Hair follicle dermal papilla cell (primary cell): ENCODE data around the gene DNAJB13.

DNA sequence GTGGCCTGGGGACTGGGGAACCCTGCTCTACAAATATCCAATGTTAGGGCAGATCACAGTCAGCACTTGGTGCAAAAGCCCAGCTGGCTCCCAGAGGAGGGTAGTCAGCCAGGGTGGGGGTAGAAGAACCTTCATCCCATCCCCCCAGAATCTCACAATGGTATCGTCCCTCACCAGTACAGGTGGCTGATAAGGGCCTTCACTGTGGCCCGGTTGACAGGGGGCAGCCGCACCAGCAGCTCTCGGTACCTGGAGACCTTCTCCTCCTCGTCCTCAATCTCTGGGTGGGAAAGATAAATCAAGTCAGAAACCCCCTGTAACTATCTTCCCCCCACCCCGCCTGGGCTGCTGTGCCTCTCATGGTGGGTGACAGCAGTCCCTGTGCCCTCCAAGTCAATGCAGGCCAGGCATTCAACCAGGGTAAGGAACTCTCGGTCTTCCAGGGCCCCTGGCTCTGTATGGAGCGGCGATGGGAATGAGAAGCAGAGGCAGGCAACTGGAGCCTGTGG lies 22.2 kb upstream of the PDE2A start:
- CAGE, long polyA plus RNA = no peak

GRCh38 chr11:72705994-72706860 lies 32.0 kb upstream of the PDE2A start:
- CAGE, long polyA plus RNA = no peak

- CAGE, long polyA plus RNA = no peak
Observed at GRCh38 chr11:72712136-72712912, 38.1 kb upstream of the PDE2A start.

DNA sequence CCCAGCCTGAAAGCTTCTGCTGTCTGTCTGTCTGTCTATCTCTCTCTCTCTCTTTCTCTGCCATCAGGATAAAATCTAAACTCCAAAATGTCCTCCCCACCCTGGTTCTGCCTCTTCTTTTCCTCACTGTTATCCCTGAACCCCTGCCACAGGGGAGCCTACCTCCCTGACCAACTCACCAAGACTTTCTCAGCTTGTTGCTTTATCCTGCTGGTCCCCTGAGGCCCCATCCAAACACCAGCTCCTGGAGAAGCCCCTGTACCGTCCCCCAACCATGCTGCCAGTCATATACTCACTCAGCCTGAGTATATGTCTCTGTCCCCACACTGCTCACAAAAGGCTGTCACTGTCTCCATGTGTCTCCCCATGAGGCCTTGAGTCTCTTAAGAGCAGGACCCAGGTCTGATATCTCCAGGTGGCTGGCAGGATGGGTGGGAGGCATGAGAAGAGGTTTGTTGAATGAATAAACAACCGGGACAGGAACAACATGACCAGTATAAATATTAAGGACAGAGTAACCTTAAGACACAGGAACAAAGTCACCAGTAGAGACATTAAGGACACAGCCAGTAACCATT lies 20.5 kb upstream of the ARAP1 start:
- CAGE, long polyA plus RNA = no peak

DNA sequence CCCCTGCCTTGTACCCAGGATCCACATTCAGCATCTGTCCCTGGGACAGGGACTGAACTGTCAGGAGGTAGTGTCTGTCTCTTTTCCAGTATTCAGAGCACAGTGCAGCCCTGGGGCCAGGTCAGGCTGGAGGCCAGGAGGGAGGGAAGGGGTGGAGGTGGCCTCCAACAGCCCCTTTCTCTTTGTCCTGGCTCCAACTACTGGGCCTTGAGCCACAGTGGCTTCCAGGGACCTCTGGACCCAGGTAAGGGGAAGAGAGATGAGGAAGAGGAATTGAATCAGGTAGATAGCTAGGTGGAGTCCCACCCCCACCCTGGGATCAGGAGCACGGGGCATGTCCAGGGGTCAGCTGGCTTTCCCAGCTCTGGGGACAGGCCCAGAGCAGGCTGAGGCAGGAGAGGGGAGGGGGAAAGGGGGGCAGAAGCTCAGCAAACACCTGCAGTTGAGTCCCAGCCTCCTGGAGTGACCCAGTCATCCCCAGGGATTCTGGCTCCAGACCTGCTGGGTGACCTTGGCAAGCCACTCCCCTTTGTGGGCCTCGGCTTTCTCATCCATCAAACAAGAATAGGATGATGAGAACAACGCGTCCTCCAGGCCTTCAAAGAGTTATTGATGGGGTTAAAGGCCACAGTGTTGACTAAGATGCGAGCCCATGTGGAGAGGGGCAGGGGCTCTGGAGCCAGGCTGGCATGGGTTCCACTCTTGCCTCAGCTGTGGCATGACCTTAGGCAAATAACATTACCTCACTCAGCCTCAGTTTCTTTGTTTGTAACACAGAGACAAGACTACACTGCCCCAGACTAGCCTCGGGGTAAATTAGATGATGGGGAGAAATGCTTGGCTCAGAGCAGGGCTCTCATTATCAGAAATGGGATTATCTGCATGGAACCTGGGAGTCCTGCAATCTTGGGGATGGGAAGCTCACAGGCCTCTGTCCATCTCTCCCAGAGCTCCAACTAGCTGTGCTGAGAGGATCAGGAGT lies 16.0 kb downstream of the STARD10 start:
- CAGE, long polyA plus RNA = no peak

GRCh38 chr11:72780913-72781430 lies 12.9 kb downstream of the STARD10 start:
- CAGE, long polyA plus RNA = no peak

GRCh38 chr11:72787027-72788146 lies 6.5 kb downstream of the STARD10 start:
- CAGE, long polyA plus RNA = no peak

DNA sequence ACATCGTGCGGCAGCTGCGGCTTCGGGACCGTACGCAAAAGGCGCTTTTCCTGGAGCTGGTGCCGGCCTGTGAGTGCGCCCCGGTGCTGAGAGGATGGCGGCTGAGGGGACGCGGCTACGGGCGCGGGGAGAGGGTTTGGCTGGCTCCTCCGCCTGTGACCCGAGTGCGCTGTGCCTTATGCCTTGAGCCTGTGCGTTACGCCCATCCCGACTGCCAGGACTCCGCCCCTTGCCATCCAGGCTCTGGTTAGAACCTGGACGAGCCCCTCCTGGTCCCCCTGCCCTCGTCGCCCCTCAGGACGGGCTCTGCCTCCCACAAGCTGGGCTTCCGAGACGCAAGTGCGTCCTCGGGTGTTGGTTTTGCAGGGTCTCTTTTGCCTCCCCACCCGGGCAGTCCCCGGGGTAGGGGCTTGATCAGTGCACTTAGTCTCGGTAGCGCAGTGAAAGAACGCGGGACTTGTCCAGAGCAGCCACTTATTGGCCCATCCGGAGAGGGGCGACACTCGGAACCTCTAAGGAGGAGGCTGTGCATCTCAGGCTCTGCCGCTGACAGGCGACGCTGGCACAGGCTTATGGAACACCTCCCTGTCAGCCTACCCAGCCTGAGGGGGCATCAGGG lies 393 bp downstream of the ATG16L2 start:
- CAGE, long polyA plus RNA = no peak

DNA sequence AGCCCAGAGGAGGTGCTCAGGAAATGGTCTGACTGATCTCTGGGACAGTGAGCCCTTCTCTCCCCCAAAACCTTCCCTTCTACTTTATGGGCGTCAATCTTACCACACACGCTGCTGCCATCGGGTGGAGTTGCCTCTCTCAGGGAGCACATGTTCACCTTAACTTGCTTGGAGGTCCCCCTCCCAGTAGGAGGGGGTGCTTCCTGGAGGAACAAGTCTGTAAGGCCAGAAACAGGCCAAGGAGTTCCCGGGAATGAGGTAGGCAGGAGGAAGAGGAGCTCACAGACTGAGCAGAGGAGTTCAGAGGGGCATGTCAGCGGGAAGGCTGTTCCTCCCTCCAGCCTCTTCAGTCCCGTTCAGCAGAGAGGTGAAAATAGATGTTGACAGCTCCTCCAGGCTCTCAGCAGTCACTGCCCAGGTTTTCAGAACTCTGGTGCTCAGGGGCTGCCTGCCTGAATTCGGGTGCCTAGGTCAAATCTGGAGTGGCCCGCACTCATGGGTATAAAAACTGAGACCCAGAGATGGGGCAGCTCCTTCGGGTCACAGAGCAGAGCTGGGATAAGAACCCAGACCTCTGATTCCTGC lies 18.1 kb downstream of the ATG16L2 start:
- CAGE, long polyA plus RNA = no peak

GRCh38 chr11:73173570-73174452 lies 31.7 kb upstream of the FCHSD2 start:
- CAGE, long polyA plus RNA = no peak

GRCh38 chr11:73367983-73368716 lies 8.0 kb upstream of the RELT start:
- CAGE, long polyA plus RNA = no peak

DNA sequence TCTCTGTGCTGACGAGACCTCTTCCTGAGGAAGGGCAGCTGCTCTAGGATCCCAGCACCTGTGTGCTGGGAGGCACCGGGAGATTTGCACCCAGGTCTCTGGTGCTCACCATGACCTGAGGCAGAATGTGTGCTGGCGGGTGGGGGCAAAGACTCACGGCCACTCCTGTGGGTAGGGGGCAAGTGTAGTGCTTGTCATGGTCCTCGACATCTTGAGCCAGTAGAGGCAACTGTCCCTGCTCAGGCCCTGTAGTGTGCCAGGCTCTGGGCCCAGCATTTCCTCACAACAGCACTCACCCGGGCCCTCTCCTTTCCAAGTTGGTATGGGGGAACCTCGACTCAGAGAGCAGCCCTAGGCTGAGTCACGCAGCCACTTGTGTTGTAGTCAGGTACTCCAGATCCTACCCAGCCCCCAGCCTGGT lies 4.0 kb downstream of the RELT start:
- CAGE, long polyA plus RNA = no peak

DNA sequence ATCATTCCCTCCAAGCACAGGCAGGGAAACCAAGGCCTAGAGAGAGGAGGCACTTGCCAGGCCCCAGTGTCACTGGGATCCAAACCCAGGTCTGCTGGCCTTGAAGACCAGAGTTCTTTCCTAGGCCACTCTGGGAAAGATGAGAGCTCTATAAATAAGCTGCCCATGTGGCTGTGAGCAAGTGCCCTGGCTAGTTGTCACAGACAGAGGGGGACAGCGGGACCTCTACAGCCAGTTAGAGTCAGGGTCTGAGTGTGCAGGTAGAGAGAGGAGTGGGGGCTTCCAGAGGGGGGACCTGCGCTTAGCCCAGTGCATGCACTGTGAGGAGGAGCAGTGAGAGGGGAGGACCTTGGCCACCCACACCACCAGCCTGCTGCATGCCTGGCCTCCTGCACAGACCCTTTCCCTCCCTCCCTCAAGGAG lies 4.9 kb downstream of the RELT start:
- CAGE, long polyA plus RNA = no peak

DNA sequence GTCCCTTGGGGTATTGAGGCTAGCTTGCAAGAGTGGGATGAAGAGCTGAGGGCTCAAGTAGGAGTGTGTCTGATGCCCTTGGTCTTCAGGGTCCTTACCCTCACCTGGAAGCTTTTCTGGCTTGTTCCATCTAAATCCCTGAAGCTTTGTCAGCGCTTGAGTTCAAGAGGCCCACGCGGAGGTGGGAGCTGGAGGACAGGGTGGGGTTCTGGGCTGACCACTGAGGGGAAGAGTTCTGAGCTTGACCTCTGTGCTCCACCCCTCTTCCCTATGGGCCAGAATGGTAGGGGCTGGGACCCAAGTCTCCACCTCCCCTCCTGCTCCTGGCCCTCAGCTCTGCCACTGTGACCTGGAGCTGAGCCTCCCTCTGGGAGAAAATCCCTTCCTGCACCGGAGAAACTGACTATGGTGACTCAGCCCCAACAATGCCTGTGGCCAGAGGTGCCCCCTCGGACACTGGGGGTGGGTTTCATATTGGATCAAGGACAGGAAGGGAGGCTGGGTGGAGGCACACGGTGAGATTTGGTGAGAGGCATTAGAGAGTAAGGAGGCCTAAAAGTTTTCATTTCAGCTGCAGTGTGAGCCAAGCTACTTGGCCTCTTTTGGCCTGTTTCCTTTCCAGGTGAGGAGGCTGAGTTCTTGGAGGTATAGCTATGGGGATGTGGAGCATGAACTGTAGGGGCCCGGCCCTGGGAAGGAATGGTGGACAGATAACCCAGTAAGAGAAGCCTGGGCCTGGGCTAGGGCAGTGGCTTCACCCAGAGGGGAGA lies 23.0 kb downstream of the RELT start:
- CAGE, long polyA plus RNA = no peak

DNA sequence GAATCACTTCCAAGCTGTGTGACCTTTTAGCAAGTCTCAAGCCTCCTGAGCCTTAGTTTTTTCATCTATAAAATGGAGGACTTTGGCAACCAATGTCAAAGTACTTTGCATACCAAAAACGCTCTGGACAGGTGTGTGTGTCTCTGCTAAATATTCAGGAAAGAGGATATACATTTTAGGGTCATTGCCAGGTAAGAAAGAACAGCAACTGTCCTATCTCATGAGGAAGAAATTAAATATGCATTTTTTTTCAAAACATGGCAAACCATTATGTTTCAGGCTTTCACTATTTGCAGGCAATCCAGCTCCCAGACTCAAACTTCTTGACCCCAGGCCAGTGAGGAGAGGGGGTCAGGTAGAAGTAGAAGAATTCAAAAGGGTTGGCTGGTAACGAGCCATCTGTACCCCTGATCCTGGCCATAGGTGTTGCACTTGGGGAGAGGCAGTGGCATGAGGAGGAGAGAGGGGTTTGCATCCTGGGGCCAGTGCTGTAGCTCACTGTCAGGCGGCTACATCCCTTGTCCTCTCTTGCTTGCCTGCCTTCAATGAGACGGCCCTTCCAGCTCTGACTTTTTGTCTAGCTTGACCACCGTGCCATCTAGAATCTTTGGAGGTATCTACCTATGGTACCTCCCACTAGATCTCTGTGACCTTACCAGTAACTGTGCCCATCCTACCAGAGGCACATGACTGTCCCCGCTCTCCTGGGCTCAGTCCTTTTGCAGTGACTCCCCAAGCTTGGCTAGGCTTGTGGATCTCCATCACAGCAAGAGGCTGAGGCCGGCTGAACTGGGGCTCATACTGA lies 27.0 kb downstream of the RELT start:
- CAGE, long polyA plus RNA = no peak

DNA sequence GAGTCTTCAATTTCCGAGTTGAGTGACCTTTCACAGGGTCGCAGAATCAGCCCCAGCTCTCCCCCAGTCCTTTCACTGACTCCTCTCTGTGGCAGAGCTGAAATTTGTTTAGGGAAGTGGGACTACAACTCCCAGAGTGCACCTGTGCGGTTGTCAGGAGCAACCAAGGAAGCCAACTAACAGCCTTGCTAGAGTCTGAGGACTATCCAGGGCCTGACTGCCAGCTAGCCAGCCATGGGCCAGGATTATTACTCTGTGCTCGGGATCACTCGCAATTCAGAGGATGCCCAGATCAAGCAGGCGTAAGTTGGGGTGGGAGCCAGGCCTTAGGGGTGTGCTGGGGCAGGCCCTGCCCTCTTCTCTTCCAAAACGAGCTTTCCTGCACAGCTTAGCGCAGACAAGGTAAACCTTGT lies at the start of gene DNAJB13:
DNAJB13 (plus strand) TSS at position 191 of the 413 bp plus-strand sequence.
- CAGE, long polyA plus RNA = no peak

- CAGE, long polyA plus RNA = no peak
Observed at GRCh38 chr11:73951715-73952487, 1.1 kb downstream of the DNAJB13 start.

GRCh38 chr11:73956032-73956536 lies 5.3 kb downstream of the DNAJB13 start:
- CAGE, long polyA plus RNA = no peak

GRCh38 chr11:73976065-73976494 lies 6.6 kb downstream of the UCP2 start:
- CAGE, long polyA plus RNA = no peak

DNA sequence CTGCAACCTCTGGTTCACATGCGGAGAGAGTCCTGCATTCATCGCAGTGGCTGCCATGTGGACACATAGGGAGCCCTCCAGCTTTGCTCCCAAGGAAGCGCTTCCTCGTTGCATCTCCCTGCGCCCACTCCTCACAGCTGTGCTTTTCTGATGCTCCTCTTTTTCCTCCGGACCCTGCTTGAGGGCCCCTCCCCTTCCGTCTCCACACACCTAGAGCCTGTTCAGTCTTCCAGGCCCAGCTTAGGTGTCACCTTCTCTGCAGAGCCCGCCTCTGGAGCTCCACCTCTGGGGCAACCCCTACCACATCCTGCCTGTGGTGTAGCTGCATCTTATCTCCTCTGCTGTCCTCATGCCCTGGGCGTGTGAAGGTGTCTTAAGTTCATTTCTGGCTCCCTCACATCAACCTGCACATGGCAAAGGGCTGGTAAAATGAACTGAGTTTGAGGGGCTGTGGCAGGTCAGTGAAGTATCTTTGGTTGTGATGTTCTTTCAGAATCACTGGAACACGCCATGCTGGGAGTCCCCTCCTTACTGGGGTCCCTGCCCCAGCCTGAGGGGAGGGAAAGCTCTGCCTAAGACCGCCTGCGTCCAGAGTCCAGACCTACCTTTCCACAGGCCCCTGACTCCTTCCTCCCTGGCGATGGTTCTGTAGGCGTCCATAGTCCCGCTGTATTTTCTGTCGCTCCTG lies 3.6 kb downstream of the UCP3 start:
- CAGE, long polyA plus RNA = no peak